Measurements from ENCODE around the genes HPCAL1 and KCNF1.

GRCh38 chr2:10301736-10302376 lies 848 bp upstream of the HPCAL1 start:
- PRO-cap = no peak

- PRO-cap = unidirectional peak, plus-strand start at chr2:10302904
These were observed at the start of gene HPCAL1 for GRCh38 chr2:10302820-10303693. Gene HPCAL1 (plus strand): TSS chr2:10302904.

GRCh38 chr2:10303694-10304452 lies 1.2 kb downstream of the HPCAL1 start:
- PRO-cap = no peak

- PRO-cap = no peak
These were observed 3.1 kb downstream of the HPCAL1 start for GRCh38 chr2:10305742-10306189.

DNA sequence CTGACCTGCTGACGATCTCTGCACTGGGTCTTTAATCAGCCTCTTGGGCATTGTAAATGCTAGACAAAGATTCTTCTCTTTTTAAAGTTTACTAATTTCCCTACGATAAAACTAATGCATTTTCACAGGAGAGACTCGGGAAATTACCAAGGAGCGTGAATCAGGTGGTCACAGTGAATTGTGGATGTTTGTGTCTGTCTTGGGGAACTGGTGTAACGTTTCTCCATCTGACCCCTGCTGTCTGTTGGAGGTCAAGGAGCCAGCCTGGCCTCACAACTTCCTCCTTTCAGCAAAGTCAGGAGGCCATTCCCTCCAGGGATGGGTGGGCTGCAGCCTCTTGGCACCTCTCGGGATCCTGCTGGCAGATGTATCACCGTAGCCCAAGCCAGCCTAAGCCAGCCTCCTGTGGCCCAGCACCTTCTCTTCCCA lies 30.4 kb downstream of the HPCAL1 start:
- PRO-cap = no peak

GRCh38 chr2:10355971-10356765 lies 53.5 kb downstream of the HPCAL1 start:
- PRO-cap = no peak

DNA sequence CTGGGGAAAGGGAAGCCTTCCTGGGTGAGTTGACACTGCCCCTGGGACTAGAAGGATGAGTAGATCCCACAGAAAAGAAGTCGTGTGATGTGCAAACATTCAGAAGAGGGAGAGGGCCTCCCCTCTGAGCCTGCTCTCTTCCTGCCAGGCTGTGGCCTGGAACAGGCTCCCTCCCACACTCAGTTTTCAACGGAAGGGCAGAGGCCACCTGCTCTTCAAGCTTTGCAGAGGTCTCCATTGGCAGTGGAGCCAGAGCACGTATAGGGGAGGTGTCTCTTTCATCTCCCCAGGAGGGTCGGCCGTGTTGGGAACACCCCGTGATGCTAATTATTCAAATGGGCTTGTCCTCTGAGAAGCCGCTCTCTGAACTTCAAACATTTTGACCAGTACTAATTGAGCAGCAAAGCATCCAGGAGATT lies 29.4 kb upstream of the ODC1 start:
- PRO-cap = no peak

GRCh38 chr2:10845465-10846543 lies 33.2 kb upstream of the PDIA6 start:
- PRO-cap = no peak

GRCh38 chr2:10877773-10878370 lies 33.9 kb upstream of the KCNF1 start:
- PRO-cap = no peak

GRCh38 chr2:10911333-10912079 lies at the start of gene KCNF1:
Gene KCNF1 (plus strand): TSS chr2:10911934.
- PRO-cap = no peak

- PRO-cap = no peak
These were observed 2.5 kb downstream of the KCNF1 start for GRCh38 chr2:10914068-10914723.

- PRO-cap = no peak
These were observed 71.6 kb downstream of the KCNF1 start for GRCh38 chr2:10983071-10983968.

GRCh38 chr2:11197301-11197975 lies 42.2 kb downstream of the SLC66A3 start:
- PRO-cap = no peak

DNA sequence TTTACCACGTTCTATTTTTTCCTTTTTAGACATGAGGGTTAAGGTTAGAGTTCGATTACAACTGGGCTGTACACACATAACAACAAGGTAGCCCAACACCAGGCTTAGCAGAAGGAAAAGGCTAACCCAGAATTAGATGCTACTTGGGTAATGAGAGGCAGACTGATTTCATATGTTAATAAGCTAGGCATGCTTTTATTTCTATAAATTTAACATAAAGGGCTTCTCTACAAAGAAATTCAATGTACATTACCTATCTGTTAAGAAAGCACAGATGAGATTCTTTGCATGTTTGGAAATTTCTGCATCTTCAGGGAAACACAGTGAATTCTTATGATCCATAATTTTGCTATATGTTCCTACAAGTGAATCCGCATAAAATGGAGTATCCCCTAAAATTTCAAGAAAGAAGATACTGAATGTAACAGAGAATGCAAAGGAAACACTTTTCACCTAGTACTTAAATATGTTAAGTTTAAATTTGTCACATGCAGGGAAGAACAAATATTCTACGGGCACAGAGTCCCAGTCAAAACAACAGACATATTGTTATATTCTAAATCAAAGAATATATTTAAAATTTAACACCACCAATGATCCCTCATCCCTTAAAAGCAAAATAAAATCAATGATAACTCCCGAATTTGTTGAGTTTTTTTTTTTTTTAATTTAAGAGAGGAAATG lies 68.9 kb downstream of the SLC66A3 start:
- PRO-cap = no peak

- PRO-cap = no peak
These were observed 80.4 kb downstream of the SLC66A3 start for GRCh38 chr2:11235522-11236225.

GRCh38 chr2:11250745-11251449 lies 93.5 kb downstream of the ROCK2 start:
- PRO-cap = no peak

DNA sequence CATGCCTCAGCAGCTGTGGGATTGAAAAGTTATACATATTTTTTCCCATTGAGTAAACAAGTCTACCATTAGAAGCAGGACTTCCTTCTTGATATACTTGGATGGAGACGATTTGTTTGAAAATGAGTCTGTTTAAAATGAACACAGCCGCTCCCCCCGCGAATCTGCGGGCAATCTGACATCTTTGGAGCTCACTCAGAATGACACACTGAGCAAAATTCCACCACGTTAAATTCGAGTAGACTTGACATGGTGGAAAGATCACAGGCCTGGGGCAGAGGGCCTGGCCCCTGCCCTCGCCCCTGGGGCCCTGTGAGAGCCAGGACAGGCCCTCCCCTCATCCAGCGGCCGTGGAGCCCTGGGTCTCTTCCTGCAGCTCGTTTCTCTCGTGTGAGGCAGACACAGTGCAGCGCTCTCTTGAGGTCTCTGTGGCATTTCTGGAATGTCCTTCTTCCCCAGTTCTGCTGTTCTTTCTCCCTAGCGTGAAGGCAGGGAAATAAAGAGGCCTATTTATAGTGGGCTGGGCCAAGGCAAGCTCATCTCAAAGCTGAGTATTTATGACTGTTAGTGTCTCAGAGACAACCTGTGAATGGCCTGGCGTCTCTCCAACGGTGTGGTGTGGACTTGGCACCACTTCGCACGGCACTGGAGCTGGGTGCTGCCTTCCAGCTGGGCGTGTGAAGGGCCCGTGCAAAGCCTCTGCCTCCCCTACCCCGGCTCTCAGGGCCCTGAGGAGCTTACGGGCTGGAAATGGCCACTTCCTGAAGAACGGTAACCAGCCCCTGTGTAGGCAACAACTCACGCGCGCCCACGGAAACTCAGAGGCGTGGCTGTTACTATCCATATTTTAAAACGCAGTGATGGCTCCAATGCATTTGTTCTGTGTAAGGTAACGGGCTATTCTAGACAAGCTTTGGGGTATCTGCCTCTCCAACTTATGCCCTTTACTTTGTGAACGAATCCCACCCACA lies 30.1 kb upstream of the ROCK2 start:
- PRO-cap = no peak

GRCh38 chr2:11403720-11404183 lies 59.3 kb upstream of the ROCK2 start:
- PRO-cap = no peak

- PRO-cap = no peak
These were observed 512 bp upstream of the GREB1 start for GRCh38 chr2:11533214-11533851.

DNA sequence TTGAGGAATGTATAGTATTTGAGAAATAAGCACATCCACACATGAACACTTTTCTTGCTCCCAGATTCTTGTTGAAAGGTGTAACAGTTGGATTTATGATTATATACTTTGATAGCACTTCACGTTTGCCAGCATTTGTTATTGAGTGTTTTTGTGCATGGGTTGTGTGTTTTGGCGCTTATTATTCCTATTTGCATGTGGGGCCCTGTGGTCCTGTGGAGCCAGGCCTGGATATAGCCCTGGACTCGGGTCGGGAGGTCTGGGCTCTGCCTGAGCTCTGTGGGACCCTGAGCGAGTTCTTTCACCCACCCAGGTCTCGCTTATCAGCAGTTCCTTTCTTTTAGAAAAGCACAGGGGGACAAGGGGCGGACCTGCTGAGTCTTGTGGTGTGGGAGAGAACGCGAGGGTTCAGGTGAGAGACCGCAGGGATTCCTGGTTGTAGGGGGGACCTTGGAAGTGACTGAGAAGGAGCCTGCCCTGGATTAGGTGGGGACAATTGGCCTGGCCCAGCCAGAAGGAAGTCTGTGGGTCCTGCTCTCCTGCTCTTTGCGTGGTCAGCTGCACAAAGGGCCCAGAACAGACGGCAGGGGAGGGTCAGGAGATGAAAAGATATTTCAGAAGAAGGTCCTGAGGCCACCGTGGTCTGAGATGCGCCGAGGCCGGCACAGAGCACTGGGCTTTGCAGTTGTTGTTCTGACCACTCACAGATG lies 1.4 kb downstream of the LPIN1 start:
- PRO-cap = no peak

Measured in peritoneum (tissue), 1 donor.